Hair follicle dermal papilla cell (primary cell): Measurements from ENCODE around the gene FBXO4.

GRCh38 chr5:39137530-39138100 lies 63.4 kb upstream of the RICTOR start:
- CAGE, long polyA plus RNA = no peak

DNA sequence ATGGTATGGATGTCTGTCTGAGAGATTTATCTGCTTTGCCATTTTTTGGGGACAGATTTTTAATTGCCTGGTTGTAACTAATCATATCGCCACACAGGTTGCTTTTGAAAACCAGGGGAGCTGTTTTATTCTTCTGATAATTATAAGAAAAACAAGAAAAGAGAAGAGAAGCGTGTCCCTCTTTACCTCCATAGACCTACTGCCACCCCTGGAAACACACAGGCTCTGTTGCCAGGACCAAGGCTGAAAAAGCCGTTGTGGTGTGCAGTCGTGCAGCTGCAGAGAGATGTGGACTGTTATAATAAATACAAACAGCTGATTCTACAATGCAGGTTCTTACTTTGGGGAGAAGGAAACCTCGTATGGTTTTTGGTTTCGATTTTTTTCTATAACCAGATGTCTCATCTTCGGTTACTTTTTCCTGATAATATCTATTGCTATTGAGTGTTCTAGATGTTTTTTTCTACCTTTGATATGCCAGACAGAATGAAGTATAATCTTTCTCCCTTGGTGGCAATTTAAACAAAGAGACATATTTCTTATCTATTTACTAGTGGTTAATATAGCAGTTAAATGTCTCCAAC lies 28.2 kb downstream of the FYB1 start:
- CAGE, long polyA plus RNA = no peak

DNA sequence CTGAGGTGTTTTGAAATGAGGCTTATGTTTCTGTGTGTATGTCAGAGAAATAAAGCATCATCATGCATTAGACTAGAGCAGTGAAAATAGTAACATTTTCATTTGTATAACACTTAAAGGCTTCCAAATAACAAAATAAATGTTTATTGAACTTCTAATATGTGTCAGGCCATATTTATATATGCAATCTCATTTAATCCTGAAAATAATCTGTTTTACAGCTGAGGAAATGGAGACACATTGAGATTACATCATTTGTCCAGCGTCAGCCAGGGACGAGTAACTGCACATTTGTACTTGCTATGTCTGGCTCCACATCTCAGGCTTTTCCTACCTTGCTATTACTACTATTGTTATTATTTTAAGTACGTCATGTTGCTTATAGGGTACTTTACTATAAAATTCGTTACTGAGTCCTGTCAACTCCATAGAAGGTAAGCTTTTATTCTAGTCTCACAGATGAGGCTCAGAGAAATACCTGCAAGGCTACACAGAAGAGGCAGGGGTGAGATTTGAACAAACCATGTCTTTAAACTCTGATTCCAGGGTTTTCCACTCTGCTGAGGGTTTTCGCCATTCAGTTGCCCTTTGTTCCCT lies 3.9 kb upstream of the C9 start:
- CAGE, long polyA plus RNA = no peak

- CAGE, long polyA plus RNA = no peak
These were observed 36.2 kb upstream of the DAB2 start for GRCh38 chr5:39461015-39461372.

DNA sequence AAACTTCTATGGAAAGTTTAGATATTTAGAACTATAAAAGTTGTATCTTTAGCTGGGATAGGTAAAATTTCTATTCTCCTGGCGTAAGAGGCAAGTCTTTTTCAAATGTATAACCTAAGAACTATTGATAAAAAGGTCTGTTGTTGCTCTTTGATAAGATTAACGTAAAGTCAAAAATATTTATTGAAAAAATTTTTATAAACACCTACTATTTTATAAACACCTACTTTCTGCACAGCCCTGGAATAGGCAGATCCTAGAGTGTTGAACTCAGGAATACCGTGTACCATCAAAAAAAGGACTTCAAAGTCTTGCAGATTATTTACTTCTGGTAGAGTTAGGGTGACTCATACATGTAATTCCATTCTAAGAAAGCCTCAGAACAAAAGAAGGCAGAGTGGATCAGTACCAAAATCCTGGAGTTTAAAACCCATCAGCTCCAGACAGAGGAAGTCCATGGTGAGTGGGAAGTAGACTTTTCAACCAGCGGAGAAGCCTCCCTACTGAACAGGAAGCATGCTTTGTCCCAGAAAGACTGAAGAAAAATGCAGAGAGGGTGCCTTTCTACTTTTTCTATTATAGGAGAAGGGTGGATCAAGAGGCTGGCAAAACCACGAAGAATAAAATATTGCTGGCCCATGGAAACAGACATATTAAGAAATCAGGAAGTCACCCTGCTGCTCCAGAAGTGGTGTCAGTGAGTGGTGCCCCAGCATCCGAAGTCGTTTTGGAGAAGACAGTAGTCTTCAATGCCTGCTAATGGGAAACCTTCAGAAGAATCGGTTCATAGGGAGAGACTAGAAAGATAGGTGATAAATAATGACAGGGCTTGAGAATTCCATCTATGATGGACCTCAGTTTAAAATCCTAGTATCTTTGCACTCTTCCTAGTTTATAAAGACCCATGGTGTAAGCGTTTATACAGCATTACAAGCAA lies 45.1 kb upstream of the DAB2 start:
- CAGE, long polyA plus RNA = no peak

- CAGE, long polyA plus RNA = no peak
These were observed 94.8 kb upstream of the DAB2 start for GRCh38 chr5:39519590-39520058.

- CAGE, long polyA plus RNA = no peak
These were observed 362.7 kb upstream of the DAB2 start for GRCh38 chr5:39787580-39787801.

DNA sequence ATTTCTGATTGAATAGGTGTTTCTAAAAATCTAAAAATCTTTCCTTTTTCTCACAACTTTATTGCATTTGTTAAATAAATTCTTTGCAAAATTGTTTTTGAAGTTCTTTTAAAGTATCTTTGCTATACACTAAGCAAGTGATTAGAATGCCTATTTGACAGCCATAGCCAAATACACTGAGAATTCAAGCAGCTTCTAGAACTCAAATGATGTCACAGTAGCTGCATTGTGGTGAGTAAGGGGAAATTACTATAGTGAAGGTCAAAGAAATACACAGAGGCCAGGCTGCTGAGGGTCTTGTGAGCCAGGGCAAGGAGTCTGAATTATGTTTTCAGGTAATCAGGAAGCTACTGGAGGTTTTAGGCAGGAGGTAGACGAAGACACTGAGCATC lies 291.0 kb upstream of the PTGER4 start:
- CAGE, long polyA plus RNA = no peak

DNA sequence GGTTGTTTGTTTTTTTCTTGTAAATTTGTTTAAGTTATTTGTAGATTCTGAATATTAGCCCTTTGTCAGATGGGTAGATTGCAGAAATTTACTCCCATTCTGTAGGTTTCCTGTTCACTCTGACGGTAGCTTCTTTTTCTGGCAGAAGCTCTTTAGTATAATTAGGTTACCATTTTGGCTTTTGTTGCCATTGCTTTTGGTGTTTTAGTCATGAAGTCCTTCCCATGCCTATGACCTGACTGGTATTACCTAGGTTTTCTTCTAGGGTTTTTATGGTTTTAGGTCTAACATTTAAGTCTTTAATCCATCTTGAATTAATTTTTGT lies 261.7 kb upstream of the PTGER4 start:
- CAGE, long polyA plus RNA = no peak

GRCh38 chr5:40442357-40442943 lies 237.3 kb upstream of the PTGER4 start:
- CAGE, long polyA plus RNA = no peak

GRCh38 chr5:40653570-40654106 lies 26.1 kb upstream of the PTGER4 start:
- CAGE, long polyA plus RNA = no peak

DNA sequence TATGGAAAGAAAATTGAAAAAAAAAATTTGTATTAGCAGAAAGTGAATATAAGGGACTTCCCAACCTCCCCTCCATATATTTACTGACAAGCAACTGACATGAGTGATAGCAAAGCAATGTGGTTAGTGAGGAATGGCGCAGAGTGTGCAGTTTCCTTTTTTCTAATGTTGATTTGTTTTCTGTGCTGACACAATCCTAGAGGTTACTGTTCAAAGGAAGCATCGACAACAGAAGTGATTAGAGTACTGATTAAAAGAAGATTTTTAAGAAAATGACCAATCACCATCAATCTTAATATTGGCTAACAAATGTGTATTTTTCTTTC lies 1.7 kb upstream of the PTGER4 start:
- CAGE, long polyA plus RNA = no peak

DNA sequence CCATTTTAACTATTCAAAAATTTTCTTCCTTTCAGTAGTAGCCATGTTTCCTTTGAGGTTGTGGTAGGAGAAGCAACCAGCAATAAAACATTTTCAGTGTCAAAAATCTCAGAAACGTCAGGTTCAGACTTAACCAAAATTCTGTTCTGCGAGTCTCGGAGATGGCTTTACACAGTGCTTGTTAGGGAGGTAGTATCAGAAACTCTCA lies 8.3 kb downstream of the PTGER4 start:
- CAGE, long polyA plus RNA = no peak

GRCh38 chr5:40689461-40689874 lies 9.8 kb downstream of the PTGER4 start:
- CAGE, long polyA plus RNA = no peak

DNA sequence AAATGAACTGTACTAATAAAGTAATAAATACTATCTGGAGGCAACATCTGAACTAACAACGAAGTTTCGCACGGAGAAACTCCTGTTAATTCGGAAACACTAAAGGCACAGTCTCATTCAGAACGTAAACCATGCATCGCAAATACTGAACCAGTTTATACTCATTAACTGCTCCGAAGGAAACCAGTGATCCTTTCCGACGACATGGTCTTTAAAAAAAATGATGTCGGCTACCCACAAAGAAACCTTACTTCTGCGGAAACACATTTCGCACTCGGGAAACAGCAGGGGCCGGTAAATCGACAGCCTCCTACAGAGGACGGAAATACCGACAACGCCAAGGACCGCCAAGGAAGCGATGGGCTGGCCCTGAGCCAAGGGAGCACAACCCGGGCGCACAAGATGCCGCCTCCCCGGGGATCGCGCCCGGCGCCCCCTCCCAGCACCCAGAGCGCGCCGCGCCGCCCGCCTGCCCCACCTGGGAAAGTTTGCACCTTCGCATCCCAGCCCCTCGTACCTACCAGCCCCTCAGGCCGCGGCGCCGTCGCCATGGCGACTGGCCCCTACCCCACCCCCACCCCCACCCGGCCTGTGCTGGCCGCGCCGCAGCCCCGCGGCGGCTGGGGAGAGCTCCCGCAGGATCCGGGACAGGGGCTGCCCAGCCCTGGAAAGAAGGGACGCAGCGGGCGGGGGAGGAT lies 731 bp downstream of the PRKAA1 start:
- CAGE, long polyA plus RNA = no peak

- CAGE, long polyA plus RNA = no peak
These were observed 8.8 kb downstream of the RPL37 start for GRCh38 chr5:40825942-40826966.

DNA sequence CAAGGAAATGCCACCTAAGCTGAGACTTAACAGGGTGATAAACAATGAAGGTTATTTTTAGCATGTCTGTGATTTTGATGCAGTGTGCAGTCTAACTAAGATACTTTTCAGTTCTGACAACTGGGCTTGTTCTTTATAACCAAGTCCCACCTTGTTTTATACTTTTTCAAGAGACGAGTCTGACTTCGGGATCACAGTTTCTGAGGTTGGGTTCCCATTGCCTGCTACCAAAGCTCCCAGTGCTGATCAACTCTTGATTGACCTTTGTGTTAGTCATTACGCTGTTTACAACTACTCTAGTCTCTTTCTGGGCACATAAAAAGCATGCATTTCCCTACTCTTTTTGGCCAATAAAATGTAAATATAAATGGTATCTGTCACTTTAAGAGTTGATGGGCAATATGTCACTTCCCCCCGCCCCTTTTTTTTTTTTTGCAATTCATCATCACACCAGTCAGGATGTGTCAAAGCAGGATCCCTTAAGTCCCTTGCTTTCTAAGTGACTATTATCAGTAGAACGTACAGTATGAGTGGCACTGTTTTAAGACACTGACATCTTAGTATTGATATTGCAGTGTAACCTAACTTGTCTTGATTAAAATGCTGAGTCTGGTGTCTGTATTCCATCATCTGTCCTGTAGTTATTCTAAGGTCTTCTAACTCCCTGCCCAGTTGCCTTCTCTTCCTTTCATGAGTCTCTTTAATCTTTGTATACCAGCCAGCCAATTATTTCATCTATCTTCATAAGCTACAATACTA lies 31.3 kb downstream of the C6 start:
- CAGE, long polyA plus RNA = no peak

- CAGE, long polyA plus RNA = no peak
These were observed 1.5 kb upstream of the OXCT1 start for GRCh38 chr5:41871718-41872195.

DNA sequence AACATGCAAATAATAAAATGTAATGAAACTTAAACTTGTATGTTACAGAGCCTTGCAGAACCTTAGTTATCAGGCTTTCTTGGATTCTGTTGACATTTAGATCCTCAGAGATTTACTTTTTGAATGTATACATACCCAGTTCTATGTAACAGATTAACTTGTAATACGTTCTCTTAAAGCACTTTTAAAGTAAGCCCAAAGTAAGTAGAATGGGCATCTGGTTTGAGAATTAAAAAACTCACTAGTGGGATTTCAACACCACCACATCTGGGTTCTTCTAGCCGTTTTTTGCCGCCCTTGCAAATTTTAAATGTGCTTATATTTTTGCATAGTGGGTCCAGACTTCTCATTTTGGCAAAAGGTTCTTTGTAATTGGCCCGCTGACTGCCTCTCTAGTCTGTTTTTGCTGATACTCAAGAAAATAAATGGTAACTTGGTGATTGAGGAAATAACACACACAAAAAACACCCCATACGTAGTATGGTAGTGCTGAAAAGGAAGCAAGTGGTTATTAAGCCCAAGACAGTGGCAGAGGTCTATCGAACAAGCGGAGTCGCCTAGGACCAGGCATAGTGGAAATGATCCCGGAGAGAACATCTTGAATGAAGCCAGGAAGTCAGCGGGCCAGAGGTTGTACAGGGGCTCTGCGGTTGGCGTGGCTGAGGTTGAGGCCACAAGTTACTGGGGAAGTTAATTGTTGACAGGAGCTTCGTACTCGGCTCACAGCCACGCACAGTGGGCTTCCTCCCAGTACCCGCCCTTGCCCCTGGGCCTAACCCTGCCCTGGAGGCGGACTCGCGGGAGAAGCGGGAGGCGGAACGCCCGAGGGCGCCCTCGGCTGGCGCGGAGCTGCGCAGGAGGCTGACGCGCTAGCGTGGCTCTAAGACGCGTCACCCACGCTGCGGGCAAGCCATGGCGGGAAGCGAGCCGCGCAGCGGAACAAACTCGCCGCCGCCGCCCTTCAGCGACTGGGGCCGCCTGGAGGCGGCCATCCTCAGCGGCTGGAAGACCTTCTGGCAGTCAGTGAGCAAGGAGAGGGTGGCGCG lies at the start of gene FBXO4:
FBXO4 (plus strand) TSS at position 884 of the 1,046 bp plus-strand sequence.
- CAGE, long polyA plus RNA = no peak

- CAGE, long polyA plus RNA = no peak
These were observed 502 bp downstream of the FBXO4 start for GRCh38 chr5:41925444-41926121.